Left common carotid artery plus branches (tissue), 1 donor: ENCODE data around the gene ALG2.

- PRO-cap = no peak
Observed at GRCh38 chr9:98146102-98146893, 27.3 kb upstream of the TRIM14 start.

- PRO-cap = no peak
Observed at GRCh38 chr9:98177003-98177422, 15.4 kb downstream of the CORO2A start.

GRCh38 chr9:98214918-98215367, 22.5 kb upstream of the CORO2A start:
- PRO-cap = no peak

DNA sequence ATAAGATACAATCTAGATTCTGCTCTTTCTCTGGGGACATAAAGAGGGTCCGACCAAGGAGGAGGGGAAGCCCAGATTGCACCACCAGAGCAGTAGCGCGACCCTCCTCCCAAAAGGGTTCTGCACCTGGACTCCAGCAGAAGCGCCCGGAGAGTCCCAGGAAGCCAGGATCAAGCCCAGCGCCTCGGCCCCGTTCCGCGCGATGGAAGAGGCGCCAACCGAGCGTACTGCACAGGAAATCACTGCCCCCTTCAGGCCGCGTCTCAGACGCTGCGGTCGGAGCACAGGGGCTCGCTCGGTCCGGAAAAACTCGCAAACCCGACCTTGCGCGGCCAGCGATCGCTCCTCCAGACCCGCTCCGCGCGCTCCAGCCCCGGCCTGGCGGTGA, 1.6 kb downstream of the GABBR2 start:
- PRO-cap = no peak

DNA sequence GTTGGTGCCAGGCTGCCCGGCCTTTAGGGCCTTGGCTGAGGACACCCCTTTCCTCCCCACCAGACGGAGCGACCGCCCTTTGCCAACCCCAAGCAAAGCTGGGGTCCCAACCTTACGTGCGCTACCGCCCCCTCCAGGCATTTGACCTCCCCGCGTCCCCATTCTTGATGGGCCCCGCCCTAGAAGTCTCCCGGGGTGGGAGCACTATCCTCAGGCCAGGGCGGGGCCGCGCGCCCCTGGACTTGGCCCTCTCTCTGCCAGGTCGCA, 838 bp upstream of the GABBR2 start:
- PRO-cap = no peak

GRCh38 chr9:98792153-98792654, 4.2 kb downstream of the ANKS6 start:
- PRO-cap = no peak

- PRO-cap = no peak
Observed at GRCh38 chr9:98806509-98807075, 878 bp upstream of the GALNT12 start.

DNA sequence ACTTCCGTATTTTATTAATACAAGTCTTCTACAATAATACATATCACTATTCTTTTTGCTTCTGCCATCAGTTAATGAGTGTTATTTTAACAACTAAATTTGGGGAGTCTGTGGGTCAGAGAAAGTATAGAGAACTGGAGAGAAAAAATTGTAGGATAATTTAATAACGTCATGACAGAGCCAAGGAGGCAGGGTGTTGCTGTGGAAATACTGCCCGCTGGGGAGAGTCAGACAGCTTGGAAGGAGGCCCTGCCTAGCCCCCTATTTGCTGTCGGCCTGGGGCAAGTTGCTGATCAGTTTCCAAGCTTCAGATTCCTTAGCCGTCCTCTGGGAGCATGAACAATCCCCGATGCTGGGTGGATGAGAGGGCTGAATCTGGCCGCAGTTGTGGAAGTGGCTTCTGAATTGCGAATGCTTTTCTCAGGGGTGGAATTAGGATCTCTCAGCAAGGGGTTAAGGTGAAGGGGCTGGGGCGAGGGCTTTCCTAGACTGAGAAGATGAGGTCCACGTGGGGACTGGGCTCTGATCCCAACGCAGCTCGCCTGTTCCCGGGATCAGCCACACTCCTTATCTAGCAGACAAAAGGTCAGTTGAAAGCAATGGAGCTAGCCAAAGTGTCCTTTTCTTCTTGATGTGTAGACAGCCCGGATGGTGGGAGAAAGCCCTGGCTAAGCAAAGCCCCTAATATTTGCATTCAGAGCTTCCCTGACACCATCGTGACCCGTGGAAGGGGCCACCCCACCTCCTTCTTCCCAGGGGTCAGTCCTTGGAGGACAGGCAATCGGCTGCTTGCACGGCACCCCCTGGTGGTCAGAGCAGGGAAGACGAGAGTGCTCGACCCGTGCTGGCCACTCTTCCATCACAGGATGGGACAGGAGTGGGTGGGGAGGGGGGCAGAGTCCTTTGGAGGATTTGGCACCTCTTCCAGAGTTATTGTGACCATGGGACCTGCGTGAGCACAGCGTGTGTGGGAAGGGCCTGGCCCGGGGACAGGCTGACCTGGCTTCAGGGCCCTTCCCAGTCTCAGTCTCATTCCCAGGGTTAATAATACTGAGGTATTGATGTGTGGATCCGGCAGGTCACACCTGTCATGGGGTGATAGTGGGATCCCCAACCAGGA, 54.9 kb downstream of the COL15A1 start:
- PRO-cap = no peak

- PRO-cap = no peak
Observed at GRCh38 chr9:99019704-99020268, 76.1 kb downstream of the COL15A1 start.

GRCh38 chr9:99135451-99135860, 30.5 kb downstream of the TGFBR1 start:
- PRO-cap = no peak

DNA sequence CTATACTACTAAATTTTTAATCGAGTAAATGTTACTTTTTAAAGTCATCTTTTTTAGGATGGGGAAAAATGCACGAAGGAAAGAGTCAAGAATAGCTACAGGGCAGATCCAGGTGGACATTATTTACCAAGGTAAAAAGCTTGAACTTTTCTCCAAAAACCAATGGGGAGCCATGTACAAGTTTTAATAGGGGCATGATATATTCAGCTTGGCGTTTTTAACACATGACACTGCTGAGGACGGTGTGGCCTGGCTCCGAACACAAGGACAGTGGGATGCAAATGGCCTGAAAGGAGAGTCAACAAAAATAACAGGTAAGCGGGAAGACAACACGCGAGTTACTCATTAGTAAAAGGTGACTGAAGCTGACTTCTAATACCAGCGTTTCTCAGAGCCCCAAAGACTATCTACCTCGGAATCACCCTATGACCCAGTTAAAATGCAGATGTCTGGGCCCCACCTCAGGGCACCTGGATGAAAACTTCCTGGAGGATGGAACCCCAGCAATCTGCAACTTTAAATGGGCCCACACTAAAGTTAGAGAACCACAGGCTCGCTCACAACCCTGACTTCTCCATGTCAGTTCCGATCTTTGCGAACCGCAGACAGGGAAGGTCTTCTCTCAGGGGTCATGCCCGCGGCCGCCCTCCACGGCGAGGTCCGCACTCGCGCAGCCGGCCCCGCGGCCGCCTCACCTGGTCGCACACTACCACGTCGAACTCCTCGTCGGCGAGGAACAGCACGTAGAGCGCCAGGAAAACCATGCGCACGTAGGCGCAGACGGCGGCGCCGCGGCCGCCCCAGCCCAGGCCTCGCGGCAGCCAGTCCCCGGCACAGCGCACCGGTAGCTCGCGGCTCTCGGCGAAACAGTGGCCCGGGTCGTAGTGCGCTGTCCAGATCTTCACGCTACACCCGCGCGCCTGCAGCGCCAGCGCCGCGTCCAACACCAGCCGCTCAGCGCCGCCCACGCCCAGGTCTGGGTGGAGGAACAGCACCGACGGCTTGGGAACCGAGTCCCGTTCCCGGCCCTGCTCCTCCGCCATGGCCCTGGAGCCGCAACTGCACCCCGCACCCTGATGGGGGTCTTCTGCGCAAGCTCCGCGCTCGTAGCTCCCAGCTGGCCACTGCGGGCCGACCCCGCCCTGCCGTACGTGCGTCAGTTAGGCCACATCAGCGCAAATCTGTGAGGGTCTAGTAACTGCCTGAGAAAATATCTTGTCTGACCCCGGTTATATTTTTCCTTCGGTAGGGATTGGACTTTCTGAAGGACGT, at the start of gene ALG2:
ALG2 (minus strand) TSS at position 1,091 of the 1,272 bp plus-strand sequence.
- PRO-cap = unidirectional peak, minus-strand start at position 871 of the sequence; unidirectional peak, minus-strand start at position 1,043 of the sequence; bidirectional peak, plus-strand start outside the sequence, minus-strand start at position 1,126 of the sequence

DNA sequence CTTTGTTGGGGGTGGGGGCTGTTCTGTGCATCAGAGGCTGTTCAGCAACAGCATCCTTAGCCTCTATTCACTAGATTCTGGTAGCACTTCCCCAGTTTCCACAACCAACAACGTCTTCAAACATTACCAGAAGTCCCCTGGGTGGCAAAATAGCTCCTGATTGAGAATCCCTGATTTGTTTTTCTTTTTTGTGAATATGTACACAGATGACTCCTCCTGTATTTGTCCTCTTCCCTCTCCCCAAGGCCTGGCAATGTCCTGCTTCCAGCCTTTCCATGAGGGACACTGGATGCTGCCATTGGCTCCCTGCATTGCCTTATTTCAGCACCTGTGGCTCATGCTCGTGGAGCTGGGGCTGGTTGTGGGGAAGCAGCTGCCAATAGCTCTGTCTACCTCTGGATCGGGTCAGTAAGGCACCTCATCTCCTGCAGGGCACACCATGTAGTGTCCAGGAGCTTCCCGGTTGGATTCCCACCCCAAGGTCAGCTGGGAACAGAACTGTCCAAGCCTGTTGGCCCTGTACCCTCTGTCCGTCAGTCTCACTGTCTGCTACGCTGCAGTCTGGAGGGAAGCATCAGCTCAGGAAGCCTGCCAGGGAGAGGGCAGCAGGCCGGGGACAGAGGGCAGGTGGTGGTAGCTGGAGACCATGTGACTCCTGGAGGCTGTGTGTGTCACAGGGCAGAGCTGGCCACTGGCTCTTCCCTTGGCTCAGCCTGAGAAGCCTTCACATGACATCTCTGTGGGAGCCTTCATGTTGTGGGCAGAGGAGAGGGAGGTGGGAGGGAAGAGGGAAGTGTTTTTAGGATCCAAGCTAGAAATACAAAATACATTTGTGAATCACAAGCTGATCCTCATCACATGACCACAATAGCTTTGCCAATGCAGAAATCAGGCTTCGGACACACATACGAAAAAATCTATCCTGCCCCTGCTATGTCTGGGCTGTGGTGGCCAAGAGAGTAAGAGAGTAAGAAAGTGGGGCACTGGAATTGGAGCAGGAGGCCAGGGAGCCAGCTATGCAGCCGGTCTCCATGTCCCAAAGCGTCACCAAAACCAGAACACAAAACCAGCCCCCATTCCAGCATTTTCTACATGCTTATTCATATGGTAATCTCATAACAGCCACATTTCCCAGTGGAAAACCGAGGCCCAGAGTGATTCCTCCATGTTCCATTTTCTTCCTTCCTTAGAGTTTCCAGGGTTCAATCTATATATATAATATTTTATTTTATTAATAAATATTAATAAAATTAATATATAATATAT, 134.5 kb downstream of the SEC61B start:
- PRO-cap = no peak

DNA sequence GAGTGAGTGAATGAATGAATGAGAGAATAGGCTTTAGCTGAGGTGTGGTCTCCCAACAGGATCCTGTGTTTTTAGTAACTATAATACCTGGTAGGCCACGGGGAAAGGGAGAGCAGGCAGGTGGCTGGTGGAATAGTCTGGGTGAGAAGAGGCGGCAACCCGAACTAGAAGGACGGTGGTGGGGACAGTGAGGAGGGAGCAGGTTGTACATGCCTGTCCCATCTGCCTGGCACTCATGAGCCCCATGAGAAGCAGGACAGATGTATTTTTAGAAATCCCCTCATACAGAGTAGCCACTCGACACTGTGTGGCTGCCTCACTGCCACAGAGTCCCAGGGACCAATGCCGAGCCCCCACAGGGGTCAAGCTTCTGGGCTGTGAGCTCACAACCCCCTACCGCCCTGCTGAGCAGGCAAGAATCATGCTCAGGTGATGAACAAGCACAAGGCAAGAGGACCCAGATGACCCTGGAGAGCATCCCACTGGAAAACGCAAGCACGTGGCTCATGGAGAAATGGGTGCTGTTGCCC, 136.6 kb downstream of the SEC61B start:
- PRO-cap = no peak

- PRO-cap = unidirectional peak, minus-strand start at chr9:99368389
Observed at GRCh38 chr9:99368114-99369083, 146.3 kb downstream of the SEC61B start.

- PRO-cap = no peak
Observed at GRCh38 chr9:99590767-99591402, 230.8 kb upstream of the NR4A3 start.

- PRO-cap = bidirectional peak, plus-strand start at chr9:99820090, minus-strand start at chr9:99819869; unidirectional peak, plus-strand start at chr9:99820318
Observed at GRCh38 chr9:99819801-99820430, 1.8 kb upstream of the NR4A3 start.

DNA sequence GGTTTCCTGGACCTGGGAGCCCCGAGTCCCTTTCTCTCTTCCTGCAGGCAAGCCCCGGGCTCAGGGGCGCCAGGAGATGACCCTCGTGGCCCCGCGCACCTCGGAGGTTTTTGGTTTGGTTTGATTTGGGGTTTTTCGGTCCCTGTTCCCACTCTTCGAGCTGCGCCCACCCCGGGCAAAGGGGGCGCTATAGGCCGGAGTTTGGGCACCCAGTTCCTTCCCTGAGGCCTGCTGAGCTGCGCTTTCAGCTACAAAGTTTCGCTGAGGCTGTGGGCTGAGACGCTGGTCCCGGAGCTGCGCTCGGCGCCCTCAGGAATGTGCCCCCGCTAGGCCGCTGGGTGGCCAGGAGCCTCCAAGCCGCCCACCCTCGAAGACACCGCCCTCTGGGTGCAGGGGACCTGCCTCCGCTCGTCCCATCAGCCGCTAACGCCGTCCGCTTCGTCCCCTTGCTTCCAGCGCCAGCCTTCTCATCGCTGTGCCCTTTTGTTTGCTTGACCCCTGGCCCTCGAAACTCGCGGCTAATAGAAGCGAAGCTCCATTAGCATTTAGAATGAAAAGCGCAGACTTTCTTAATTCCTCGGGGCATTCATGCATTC, 3.0 kb downstream of the NR4A3 start:
- PRO-cap = no peak

GRCh38 chr9:99827783-99828439, 6.2 kb downstream of the NR4A3 start:
- PRO-cap = no peak

- PRO-cap = no peak
Observed at GRCh38 chr9:99999897-100000471, 93.5 kb downstream of the STX17 start.

GRCh38 chr9:100000789-100001428, 94.5 kb downstream of the STX17 start:
- PRO-cap = no peak